H4 (cell line): Measurements from ENCODE around the genes KLK14, FPR3 and ZNF480.

DNA sequence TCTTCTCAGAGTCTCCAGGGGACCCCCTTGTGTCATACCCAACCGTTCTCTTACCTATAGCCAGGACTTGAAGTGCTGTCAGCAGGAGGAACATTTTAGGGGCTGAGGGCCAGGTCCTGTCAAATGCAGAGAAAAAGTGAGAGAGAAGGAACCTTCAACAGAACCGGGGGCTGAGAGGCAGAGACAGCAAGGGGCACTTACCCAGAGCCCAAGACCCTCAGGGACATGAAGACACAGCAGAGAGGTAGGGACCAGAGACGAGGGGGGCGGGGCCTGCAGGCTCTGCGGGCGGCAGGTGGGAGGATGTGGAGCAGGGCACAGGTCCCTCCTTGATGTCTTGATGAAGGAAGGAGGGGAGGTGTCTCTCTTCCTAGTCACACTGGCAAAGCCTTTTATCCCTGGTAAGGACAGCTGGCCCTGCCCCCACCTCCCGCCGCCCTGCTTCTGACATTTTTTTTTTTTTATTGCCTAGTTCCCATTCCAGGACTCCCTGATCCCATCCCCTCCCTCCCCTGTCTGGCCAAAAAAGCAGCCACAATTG, at the start of gene KLK14:
TSS of gene KLK14 (minus strand) at position 367 of the 541 bp plus-strand sequence.
- RAMPAGE, long total RNA: no peak

DNA sequence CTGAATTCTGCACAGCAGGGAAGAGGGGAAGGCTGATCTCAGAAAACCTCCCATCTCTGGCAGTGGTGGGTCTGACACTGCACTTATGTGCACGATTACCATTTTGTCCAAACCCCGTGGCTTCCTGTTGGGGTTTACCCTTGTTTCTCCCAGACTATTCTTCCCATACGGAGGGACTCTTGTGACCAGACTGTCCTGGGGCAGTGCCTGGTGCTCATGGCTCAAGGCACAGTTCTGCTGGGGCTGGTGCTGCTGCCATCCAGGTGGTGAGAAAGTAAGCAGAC, 5.2 kb upstream of the SIGLEC9 start:
- RAMPAGE, long total RNA: no peak

DNA sequence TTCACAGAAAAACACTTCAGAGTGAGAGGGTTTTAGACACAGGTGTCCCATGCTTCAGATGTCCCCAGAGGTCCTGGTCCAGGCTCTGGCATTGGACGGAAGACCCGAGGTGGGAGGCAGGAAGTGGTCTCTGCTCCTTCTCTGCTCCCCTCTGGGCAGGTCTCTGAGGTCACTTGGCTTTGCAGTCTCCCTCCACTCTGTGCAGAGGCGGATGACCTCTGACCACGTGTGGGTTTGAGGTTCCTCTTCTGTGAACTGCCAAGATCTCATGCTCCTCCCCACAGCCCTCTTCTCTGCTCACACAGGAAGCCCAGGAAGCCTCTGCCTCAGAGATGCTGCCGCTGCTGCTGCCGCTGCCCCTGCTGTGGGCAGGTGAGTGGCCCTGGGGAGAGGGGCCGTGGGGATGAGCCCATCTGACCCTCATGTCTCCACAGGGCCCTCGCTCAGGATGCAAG, 25.0 kb downstream of the SIGLEC7 start:
- RAMPAGE, long total RNA: no peak

DNA sequence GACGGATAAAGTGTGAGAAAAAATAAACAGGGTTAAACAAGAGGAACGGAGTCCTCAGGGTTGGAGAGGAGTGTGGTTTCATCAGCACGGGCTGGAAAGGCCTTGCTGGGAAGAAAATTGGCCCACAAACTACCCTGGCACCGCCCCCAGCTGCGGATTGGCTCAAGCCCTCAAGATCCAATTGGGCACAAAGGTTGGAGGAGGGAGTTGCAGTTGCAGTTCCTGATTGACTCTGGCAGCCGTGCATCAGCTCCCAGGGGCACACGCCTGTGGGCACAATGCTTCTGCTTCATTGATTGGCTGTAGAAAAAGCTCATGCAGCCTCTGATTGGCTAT, 306 bp upstream of the SIGLECL1 start:
- RAMPAGE, long total RNA: no peak

- RAMPAGE, long total RNA: no peak
Observed at GRCh38 chr19:51325324-51325993, 14.0 kb downstream of the IGLON5 start.

- RAMPAGE, long total RNA: no peak
Observed at GRCh38 chr19:51354692-51355361, 11.4 kb downstream of the ETFB start.

DNA sequence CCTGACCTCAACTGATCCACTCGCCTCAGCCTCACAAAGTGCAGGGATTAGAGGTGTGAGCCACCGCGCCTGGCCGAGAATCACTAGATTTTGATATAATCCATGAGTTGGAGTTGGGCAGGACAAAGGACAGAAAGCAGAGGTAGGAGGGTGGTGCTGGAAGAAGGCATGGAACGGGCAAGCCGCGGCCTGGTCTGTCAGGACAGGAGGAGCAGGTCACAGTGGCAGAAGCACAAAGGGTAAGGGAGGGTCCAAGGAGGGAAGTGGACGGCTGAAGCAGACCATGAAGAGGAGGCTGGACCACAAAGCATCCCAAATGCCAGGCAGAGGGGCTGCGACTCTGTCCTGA, 2.5 kb downstream of the ETFB start:
- RAMPAGE, long total RNA: no peak

- RAMPAGE, long total RNA: no peak
Observed at GRCh38 chr19:51365411-51366011, 677 bp downstream of the ETFB start.

DNA sequence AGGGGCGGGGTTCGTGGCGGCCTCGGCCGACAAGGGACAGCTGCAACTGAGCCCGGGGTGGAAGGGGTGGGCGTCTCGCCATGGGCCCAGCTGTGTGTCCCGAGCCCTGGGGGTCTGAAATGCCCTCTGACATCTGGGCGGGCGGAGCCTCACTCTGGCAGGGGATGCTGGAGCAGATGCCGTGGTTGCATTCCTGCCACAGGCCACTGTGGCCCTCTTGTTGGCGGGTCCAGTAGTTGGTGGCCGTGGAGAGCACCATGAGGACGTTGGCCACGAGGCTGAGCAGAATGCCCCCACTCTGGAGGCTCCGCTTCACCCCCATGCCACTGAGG, 581 bp downstream of the CLDND2 start:
- RAMPAGE, long total RNA: no peak

GRCh38 chr19:51687831-51688360, 5.2 kb upstream of the SPACA6 start:
- RAMPAGE, long total RNA: no peak

- RAMPAGE, long total RNA: no peak
Observed at GRCh38 chr19:51692115-51693137, 704 bp upstream of the SPACA6 start.

- RAMPAGE, long total RNA: no peak
Observed at GRCh38 chr19:51719123-51720205, 4.3 kb downstream of the HAS1 start.

- RAMPAGE, long total RNA: no peak
Observed at GRCh38 chr19:51743450-51743875, 8.2 kb downstream of the FPR1 start.

- RAMPAGE, long total RNA: no peak
Observed at GRCh38 chr19:51794917-51795475, at the start of gene FPR3. Gene FPR3, plus strand, starts transcription at chr19:51795157.

- RAMPAGE, long total RNA: no peak
Observed at GRCh38 chr19:51805343-51805889, 10.5 kb downstream of the FPR3 start.

DNA sequence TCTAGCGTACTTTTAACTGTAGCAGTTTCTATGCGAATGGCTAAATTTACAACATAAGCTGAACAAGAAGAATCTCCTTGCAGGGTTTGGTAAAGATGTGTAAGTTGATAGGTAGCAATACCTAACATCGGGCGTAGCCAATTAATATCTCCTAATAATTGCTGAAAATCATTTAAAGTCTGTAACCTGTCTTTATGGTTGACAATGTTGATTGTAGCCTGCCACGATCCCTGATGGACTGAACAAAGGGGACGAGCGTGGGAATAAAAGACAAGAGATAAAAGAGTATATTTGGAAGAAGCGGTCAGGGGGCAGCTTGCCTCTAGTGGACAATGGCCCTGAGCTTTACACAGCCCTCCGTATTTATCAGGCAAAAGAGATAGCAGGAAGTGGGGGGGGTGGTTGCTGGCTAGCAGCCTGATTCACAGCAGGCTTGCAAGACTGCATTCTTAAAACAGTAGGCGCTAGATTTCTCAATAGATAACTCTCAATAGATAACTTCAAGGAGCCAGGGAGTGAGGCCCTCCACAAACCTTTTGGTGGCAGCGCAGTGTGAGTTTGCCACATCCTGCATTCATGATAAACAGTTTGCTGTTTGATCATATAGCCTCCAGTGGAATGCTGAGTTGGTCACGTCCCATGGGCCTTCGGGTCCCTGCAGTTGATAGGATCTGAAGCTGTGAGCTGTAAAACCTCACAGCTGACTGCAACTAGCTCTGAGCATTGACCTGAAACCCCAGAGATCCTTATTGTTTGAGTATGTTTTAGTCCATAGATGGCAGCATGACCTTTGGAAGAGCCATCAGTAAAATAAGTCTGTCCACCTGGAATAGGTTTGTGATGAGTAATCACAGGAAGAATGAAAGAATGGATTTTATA, 12.1 kb downstream of the FPR3 start:
- RAMPAGE, long total RNA: no peak

GRCh38 chr19:52046683-52047352, 1.8 kb downstream of the ZNF432 start:
- RAMPAGE, long total RNA: no peak

GRCh38 chr19:52138287-52138567, 1.5 kb downstream of the ZNF616 start:
- RAMPAGE, long total RNA: no peak

DNA sequence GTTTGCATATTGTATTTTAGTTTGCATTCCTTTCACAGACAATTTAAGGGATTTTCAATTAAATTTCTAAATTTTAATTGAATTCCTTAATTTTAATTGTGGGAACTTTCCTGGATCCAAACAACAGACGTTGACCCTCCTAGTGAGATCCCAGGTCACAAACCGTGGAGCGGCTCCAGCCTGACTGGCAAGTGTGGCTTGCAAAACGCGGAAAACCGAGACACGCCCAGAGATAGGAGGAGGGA, 217 bp upstream of the ZNF766 start:
- RAMPAGE, long total RNA: no peak

- RAMPAGE, long total RNA: start-site peak on the plus strand at chr19:52297173-52297191, 65 reads
Observed at GRCh38 chr19:52297093-52297388, at the start of gene ZNF480. Gene ZNF480, plus strand, starts transcription at chr19:52297169.